Hepatocyte (in vitro differentiated cells and primary cell): ENCODE results near the gene CR1L.

GRCh38 chr1:206979296-206979681 is 9.0 kb upstream of the FCAMR start:
- RAMPAGE, long total RNA: no peak
- RRBS: no CpG with 5 or more reads among the region's 2 CpGs

DNA sequence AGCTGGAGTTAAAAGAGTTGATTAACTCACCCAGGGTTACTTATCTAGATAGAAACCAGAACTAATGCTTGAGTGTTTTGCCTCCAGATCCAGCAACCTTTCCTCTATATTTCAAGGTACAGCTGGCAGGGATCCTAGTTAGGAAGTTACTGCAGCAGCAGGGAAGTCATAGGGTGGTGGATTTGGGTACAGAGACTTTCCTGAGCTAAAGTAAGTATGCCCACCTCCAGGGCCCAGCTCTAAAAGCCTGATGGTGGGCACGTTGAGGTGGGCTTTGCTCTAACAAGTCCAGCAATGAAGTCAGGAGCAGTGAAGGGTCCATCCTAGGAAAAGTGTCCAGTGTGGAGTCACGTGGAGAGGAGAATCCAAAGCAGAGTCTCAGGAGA is 27.0 kb downstream of the C1orf116 start:
- RAMPAGE, long total RNA: no peak
- RRBS: no CpG with 5 or more reads among the region's 2 CpGs

- RAMPAGE, long total RNA: no peak
- RRBS: no CpG with 5 or more reads among the region's 1 CpG
Observed at GRCh38 chr1:207172355-207172554, 68.2 kb downstream of the C4BPA start.

- RAMPAGE, long total RNA: no peak
- RRBS: no CpG with 5 or more reads among the region's 5 CpGs
Observed at GRCh38 chr1:207241094-207242061, 80.1 kb upstream of the CD55 start.

DNA sequence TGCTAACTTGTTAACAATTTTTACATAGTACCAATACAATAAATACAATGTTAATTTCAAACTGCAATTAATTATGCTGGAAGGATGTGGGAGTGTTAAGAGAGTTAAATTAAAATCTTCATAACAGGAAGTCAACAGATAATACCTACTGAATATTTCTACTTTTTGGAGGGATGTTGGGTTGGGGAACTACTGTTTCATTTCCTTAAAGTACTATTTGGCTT is 12.7 kb upstream of the CD55 start:
- RAMPAGE, long total RNA: no peak

GRCh38 chr1:207327204-207328273 is 6.1 kb downstream of the CD55 start:
- RAMPAGE, long total RNA: no peak
- RRBS: no CpG with 5 or more reads among the region's 8 CpGs

DNA sequence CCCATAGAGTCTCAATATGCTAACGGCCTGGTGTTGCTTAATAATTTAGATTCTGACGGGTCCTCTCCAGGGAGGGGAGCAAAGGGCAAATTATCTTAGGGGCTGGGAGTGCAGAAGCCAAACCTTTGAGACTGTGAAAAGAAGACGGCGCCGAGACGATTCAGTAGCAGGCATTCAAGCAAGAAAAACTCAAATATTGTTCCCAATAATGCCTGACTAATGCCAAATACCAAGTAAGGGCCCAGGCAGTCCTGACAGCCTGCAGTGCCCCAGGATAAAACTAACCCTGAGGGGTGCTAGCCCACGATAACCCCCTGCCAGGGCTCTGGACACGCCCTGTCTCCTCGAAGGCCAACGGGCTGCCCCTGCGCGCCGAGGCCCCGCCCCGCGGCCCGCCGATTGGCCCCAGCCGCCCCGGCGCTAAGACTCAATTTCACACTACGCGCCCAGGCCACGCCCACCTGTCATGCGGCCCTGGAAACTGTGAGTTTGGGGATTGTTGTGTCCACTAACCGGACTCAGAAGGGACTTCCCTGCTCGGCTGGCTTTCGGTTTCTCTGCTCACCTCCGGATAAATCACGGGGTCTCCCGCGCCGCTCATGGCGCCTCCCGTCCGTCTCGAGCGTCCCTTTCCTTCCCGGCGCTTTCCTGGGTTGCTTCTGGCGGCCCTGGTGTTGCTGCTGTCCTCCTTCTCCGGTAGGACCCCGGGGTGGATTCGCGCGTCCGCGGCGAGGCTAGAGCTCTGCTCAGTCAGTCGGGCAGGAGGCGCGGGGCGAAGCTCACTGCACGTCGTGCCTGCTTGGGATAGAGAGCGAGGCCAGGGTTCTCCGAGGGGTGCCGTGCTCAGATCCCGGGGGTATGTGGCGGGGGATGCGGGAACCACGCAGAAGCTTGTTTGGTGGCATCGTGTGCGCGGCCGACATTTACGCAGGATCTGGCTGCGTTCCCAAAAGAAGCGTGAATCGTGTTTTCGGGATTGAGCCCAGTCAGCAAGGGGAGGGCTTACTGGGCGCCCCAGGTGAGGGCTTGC is at the start of gene CR1L:
Gene CR1L (plus strand): TSS at position 499 of the 1,030 bp plus-strand sequence.
- RAMPAGE, long total RNA: no peak
- RRBS: 5% methylated on average over 19 of the region's 72 CpGs

DNA sequence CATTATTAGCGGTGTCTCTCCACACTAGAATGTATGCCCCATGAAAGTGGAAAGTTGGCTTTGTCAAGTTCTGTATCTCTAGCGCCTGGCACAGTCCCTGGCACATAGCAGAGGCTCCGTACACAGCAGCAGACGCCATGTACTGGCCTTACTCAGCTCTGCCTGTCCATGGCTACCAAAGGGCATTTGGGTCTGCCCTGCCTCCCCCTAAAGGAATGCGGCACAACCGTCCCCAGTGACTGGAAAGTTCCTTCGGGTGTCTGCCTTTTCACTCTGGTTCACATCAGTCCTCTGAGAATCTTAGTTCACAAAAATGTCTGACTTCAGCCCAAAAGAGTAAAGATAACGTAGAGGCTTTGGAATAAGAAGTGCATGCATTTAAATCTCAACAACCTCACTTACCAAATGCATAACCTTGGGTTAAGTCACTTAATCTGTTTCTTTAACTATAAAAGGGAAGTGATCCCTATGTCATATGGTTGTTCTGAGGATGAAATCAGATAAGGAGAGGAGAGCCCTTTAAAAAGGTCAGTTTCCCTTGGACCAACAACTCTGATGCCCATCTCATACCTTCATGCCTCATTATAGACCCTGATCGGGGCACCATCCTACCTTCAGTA is 61.1 kb downstream of the CD46 start:
- RAMPAGE, long total RNA: no peak
- RRBS: no CpG with 5 or more reads among the region's 9 CpGs

GRCh38 chr1:207821584-207822111 is 69.8 kb downstream of the CD46 start:
- RAMPAGE, long total RNA: no peak
- RRBS: 91% methylated on average over 3 of the region's 17 CpGs

- RAMPAGE, long total RNA: no peak
- RRBS: no CpG with 5 or more reads among the region's 12 CpGs
Observed at GRCh38 chr1:208029972-208030947, 119.3 kb upstream of the CD34 start.

DNA sequence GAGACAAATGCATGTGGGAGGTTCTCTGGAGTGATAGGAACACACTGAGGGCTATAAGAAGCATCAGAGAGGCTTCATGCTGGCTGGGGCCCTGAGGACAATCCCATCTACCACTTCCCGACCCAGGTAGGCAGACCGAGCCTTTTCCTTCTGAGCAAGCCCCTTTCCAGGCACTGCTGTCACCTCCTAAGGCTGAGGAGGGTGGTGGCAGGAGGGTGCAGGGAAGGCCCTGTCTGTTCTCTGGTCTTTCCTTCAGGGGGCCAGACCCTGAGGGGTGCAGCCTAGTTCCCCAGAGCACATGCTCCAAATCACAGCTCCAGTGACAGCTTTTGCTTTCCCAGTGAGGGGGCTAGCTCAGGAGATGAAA is 63.1 kb downstream of the PLXNA2 start:
- RAMPAGE, long total RNA: no peak
- RRBS: no CpG with 5 or more reads among the region's 2 CpGs

DNA sequence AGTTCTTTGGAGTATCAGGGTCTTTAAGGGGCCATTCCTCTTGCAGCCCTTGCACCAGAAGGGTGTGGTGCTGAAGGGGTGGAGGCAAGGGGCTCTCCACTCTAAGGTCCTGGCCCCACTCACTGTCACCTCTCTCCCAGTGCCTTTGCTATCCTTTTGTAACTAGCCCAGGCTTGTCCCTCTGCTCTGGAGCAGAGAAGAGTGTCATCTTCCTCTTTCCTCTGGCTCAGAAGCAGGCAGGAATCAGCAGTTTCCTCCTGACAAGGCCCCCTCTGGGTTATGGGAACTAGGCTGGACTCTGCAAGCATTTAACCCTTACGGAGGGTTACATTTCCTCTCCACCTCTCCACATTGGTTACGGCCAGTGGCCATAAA is 30.5 kb downstream of the PLXNA2 start:
- RAMPAGE, long total RNA: no peak
- RRBS: no CpG with 5 or more reads among the region's 2 CpGs

DNA sequence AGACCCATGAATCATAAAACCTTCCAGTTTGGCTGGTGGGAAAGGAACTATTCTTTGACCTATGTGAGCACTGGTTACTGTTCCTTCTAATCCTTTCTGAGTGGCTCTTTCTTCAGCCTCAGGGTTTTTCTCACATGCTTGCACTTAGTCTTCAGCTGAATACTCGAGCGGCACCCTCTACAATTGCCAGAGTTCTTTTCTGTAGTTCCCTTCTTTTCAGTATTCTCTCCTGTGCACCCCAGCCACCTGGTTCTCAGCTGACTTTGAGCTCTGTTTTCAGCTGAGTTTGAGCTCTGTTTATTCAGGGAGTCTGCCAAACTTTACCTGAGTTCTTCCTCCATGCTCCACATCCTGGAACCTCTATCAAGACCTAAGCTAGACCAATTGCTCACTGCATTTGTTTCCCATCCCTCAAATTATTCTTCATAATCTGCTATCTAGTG is 253.9 kb upstream of the PLXNA2 start:
- RAMPAGE, long total RNA: no peak
- RRBS: no CpG with 5 or more reads among the region's 2 CpGs

- RAMPAGE, long total RNA: no peak
- RRBS: 81% methylated on average over 2 of the region's 2 CpGs
Observed at GRCh38 chr1:209421333-209421596, 162.2 kb upstream of the CAMK1G start.

- RAMPAGE, long total RNA: no peak
- RRBS: no CpG with 5 or more reads among the region's 2 CpGs
Observed at GRCh38 chr1:209433837-209434188, 149.7 kb upstream of the CAMK1G start.

GRCh38 chr1:209627532-209627992 is 24.7 kb downstream of the LAMB3 start:
- RAMPAGE, long total RNA: no peak
- RRBS: no CpG with 5 or more reads among the region's 13 CpGs

DNA sequence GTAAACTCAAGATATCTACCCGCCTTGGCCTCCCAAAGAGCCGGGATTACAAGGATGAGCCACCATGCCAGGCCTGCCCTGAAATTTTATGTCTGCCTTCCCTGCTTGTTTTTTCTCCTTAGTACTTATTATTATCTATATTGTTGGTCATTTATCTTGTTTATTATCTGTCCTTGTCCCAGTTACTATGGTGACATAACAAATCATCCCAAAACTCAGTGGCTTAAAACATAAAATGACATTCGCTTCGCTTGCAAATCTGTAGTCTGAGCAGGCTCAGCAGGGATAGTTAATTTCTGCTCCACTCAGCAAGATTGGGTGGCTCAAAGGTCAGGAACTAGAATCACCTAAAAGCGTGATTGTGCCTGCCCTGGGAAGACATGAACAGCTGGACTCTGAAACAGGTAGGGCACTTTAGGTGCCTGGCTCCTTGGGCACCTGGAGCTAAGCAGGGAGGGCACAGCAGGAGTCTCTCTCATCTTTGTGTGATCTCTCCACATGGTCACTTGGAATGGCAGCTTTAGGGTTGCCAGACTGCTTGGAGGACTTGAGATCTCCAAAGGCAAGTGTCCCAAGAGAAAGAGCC is 14.7 kb upstream of the TRAF3IP3 start:
- RAMPAGE, long total RNA: no peak
- RRBS: no CpG with 5 or more reads among the region's 5 CpGs

DNA sequence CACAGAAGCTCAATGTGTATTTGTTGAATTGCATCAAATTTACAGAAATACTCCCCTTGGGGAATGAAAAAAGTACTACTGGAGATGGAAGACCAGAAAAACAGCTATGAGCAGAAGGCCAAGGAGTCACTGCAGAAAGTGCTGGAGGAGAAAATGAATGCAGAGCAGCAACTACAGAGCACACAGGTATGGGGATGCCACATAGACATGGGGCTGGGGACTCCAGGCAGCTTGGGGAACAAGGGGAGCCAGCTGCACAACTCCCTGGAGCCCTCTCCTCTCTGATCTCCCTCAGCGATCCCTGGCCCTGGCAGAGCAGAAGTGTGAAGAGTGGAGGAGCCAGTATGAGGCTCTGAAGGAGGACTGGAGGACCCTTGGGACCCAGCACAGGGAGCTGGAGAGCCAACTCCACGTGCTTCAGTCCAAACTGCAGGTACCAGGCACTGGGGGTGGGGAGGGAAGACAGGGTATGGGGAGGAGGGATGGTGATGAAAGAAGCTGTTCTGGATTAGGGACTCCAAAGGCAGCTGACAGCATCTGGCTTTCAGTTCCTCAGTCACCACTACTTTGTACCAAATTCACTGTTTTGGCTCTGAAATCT is 9.0 kb downstream of the C1orf74 start:
- RAMPAGE, long total RNA: no peak
- RRBS: no CpG with 5 or more reads among the region's 2 CpGs

DNA sequence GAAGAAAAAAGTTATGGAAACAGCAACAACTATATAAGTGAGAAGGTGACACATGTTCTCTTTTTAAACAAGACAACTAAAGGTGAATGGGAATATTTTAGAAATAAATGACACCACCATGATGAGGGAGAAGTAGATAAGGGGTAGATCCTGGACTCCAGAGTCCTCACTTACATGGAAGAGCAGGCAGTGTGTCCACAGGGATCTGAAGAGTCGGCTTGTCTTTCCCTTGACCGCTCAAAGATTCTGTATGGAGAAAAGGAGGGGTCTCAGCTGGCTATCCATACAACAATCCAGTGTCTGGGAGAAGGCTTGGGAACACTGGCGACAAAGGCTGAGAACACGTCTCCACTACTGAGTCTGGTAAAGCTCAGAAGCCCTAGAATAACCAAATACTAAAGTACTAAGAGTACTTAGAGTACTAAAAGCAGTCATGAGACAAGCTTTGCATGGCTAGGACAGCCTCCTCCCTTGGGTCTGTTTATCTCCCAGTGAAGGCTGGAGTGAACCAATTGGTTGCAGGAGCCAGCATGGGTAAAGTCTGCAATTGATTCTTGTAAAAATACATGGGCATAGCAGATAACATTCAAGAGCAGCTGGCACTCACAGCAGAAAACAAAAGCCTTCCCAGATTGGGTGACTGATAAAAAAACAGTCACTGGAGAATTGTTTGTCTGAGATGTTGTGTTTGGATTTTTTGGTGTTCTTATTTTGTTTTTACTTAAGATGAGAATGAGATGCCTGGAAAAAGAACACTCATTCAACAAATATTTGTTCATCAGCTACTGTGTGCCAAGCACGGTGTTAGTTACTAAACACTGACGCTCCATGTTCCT is 3.9 kb downstream of the IRF6 start:
- RAMPAGE, long total RNA: no peak
- RRBS: no CpG with 5 or more reads among the region's 6 CpGs

DNA sequence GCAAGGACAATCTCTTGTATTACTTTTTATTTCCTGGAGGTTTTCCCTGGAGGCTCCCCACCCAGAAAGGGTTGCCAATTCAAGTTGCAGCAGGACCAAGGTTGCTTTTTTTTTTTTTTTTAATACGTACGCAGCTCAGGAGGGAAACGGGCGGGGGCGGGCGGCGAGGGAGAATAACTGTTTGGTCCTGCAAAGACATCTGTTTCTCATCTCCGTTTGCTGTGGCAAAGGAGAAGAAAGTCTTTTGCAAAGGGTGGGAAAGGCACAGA is 602 bp upstream of the SERTAD4 start:
- RAMPAGE, long total RNA: no peak
- RRBS: no CpG with 5 or more reads among the region's 8 CpGs